Anterior vena cava (tissue), 1 donor: ENCODE data around the genes NBPF9, H3C14, ANP32E and RPRD2.

GRCh38 chr1:147768855-147769585 lies 8.6 kb upstream of the GJA5 start:
- PRO-cap: no peak

- PRO-cap: no peak
Observed at GRCh38 chr1:147794441-147795031, 34.1 kb upstream of the GJA5 start.

- PRO-cap: no peak
Observed at GRCh38 chr1:148151120-148151306, 1.1 kb downstream of the NBPF11 start.

- PRO-cap: no peak
Observed at GRCh38 chr1:148353448-148354284, 129.4 kb downstream of the PPIAL4G start.

DNA sequence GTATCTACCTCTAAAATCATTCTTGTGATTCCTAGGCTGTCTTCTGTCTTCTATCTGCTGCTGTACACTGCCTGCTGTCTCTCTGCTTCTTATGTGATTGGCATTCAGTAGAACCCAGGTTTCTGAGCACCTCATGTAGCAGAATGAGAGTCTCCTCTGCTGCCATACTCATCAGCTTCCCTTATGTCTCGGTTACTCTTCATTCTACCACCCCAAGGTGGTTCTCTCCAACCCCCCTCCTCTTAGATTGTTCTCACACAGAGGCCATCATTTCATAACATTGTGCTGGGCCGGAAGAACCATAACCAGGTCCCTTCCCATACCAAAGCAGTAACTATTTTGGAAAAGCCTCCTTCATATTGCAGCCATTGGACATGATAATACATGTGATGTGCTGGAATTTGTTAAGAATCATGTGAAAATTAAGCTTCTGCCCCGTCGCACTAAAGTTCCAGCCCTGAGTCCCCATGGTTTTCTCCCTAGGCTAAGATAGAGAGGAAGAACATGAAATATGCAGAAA lies 54.9 kb downstream of the PPIAL4G start:
- PRO-cap: no peak

DNA sequence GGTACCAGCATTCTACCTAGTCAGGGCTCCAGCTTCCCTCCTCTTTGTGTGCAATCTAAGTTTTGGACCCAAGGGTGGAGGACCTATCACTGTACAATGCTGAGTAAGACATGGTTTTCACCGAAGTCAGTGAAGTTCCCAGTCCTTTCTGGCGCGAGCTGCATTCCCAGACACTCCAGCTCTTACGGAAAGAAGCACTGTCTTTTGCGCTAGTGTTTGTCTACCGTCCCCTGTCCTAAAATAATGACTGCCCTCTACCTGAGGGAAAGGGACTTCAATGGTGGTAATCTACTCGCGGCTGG lies 107.1 kb downstream of the PDE4DIP start:
- PRO-cap: no peak

GRCh38 chr1:149103127-149103893 lies at the start of gene NBPF9:
NBPF9 (minus strand) TSS chr1:149103551.
- PRO-cap: unidirectional peak, minus-strand start at chr1:149103479; unidirectional peak, minus-strand start at chr1:149103551

GRCh38 chr1:149128619-149128865 lies 25.2 kb upstream of the NBPF9 start:
- PRO-cap: no peak

- PRO-cap: no peak
Observed at GRCh38 chr1:149228205-149228994, 125.0 kb upstream of the NBPF9 start.

- PRO-cap: no peak
Observed at GRCh38 chr1:149841004-149841600, at the start of gene H3C14. H3C14 (minus strand) TSS chr1:149841208.

GRCh38 chr1:149879556-149880077 lies 6.9 kb downstream of the H2BC21 start:
- PRO-cap: no peak

DNA sequence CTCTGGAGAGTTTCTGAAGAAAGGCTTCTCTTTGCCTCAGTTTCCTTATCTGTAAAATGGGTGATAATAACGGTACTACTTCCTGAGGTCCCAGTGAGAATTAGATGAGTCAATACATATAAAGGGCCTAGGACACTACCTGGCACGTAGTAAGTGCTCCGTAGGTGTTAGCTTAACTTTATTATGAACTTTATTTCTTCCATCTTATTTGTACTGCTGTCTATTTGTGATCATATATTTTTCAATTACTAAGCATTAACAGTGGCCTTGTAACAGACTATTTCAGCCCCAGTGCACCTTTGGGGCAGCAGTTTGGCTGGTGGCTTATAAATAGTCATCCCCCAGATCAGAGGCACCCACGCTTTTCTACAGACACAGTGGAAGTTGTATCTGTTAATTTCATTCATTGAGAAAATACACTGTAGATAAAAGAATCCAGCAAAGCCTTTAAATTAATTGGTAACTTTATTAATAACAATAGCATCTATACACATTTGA lies 2.4 kb downstream of the H2BC21 start:
- PRO-cap: no peak

DNA sequence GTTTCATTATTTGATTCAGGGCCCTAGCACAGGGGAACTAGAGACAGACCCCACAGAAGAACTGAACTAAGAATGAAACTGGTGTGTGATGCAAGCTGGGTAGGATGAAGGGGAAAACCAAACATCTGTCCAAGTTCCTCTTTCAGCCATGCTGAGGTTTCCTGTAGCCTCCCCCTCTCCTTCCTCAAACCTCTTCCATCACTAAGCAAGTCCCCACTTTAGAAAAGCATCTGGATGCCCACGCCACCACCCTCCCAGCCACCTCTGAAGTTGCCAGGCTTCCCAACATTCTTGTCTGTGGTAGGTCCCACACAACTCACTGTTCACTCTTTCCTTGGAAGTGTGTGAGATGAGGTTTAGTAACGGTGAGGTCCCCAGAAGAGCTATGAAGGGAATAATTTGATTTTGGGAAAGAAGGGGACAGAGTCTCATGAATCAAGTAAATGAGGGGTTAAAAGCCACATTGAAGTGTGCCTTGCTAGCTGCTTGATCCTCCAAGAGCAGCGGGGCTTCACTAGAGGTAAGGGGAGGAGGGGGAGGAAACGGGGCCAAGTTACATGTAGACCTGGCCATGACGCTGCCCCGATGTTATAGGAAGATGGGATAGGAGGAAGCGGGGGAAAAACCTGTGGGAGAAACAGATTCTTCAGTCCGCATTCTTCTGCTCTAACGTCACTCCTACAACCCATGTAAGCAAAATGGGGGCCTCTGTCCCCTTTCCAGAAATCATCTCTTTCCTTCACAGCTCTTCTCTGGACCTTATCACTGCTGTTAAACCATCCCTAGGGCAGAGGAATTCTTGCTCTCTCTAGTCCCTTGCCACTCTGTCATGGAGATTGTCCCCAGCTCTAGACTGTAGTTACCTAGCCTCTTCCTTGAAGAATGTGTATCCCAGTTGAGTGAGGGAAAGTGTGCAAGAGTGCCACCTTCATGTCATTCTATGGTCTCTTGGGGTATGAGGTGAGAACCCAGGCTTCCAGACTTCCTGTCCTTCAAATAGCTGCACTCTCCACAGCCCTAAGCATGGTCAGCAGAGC lies 11.1 kb downstream of the PLEKHO1 start:
- PRO-cap: bidirectional peak, plus-strand start at position 221 of the sequence, minus-strand start at position 63 of the sequence

DNA sequence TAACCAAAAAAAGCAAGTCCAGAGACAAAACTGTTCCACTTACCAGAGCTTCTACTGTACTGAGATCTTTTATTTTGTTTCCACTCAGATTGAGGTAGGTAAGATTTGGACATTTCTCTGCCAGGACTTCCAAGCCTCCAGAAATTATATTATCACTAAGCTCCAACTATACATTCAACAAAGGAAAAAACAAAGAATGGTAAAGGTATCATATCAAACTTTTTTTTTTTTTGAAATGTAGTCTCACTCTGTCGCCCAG lies 5.5 kb downstream of the ANP32E start:
- PRO-cap: no peak

- PRO-cap: bidirectional peak, plus-strand start at chr1:150235695, minus-strand start at chr1:150235455; unidirectional peak, minus-strand start at chr1:150236007; unidirectional peak, minus-strand start at chr1:150236101
Observed at GRCh38 chr1:150235584-150236866, at the start of gene ANP32E. ANP32E (minus strand) TSS chr1:150236112.

- PRO-cap: no peak
Observed at GRCh38 chr1:150273018-150273799, 619 bp downstream of the C1orf54 start.

- PRO-cap: bidirectional peak, plus-strand start at chr1:150364147, minus-strand start at chr1:150364085
Observed at GRCh38 chr1:150363766-150364269, at the start of gene RPRD2. RPRD2 (plus strand) TSS chr1:150364147.

DNA sequence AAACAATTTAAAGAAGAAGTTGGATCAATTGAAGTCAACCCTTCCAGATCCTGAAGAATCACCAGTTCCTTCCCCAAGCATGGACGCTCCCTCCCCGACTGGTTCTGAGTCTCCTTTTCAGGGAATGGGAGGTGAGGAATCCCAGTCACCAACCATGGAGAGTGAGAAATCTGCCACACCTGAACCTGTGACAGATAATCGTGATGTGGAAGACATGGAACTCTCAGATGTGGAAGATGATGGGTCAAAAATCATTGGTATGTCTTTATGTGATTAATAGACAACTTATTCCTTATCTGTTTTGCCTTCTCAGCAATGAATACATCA lies 29.9 kb upstream of the TARS2 start:
- PRO-cap: no peak

DNA sequence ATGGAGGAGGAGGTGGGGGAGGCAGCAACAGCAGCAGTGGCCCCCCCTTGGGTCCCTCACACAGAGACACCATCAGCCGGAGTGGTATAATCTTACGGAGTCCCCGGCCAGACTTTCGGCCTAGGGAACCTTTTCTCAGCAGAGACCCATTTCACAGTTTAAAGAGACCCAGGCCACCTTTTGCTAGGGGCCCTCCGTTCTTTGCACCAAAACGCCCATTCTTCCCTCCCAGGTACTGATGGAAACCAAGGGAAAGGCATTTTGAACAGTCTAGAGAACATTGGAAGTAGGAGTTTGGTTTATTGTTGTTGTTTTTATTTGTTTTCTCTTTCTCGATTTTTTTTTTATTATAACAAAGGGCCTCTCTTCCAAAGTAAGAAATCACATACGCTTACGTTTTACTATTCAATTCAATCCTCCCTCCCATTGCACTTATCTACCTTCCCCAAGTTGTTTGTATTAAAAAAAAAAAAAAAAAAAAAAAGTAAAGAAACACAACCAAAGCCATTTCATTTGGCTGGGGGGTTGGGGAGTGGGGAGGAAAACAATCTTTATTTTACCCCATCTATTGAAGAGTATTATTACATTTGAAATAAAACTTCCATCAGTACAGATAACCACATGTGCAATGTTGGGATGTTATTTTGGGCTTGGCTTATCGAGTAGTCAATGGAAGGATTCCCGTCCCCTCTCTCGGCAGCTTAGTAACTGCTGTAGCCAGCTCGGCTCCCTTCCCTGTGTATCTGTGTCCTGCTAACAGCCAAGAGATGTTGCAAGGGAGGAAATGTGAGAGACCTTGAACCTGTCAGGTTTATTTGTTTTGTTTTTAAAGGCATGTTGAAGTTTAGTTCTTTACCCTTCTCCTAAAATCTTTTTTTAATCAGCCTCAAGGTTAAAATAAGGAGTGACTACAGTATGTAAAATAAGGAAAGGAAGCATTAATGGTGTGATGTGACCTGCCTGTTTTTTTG lies 13.8 kb upstream of the TARS2 start:
- PRO-cap: no peak

DNA sequence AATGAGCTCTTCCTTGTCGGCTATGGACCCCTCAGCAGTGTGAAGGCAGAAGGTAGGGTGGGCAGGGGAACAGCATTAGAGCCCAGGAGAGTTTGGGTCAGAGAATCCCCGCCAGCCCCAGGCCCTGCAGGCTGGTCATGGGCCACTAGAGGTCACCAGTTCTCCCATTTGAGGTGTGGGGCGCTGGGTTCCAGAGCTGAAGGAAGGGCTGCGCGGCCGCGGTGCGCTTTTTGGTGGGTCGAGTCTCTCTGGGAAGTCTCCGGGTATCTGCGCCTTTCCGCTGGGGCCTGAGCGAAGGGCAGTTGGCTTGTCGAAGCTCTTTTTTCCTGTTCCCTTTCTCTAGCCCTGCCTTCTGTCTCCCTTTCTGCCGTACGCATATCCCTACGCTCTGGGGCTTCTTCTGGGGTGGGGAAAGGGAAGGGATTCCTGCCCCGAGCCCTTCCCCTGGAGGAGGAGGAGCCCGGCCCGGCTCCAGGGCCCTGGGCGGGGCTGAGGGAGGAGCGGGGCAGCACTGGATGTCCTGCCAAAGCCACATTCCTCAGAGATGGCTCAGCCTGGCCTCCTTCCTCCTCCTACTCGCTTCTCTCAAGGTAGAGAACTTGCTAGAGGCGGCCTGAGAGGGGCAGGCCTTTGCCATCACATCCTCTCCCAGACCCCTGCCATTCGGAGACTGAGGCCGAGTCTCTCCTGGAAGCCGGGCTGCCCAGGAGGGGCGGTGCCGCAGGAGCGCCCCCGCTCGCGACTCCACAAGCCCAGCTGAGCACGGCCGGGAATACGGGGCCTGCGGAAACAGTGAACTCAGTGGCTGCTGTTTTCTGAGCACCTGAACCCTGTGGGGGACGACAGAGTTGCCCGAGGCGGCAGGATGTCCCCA lies 12.0 kb downstream of the ADAMTSL4 start:
- PRO-cap: unidirectional peak, plus-strand start at position 193 of the sequence; bidirectional peak, plus-strand start at position 541 of the sequence, minus-strand start at position 390 of the sequence